SJSA1 (cell line): ENCODE measurements around the genes MEIG1 and PTER.

GRCh38 chr10:14600745-14601021 lies 174.0 kb downstream of the FAM107B start:
- RAMPAGE, long total RNA = no peak

DNA sequence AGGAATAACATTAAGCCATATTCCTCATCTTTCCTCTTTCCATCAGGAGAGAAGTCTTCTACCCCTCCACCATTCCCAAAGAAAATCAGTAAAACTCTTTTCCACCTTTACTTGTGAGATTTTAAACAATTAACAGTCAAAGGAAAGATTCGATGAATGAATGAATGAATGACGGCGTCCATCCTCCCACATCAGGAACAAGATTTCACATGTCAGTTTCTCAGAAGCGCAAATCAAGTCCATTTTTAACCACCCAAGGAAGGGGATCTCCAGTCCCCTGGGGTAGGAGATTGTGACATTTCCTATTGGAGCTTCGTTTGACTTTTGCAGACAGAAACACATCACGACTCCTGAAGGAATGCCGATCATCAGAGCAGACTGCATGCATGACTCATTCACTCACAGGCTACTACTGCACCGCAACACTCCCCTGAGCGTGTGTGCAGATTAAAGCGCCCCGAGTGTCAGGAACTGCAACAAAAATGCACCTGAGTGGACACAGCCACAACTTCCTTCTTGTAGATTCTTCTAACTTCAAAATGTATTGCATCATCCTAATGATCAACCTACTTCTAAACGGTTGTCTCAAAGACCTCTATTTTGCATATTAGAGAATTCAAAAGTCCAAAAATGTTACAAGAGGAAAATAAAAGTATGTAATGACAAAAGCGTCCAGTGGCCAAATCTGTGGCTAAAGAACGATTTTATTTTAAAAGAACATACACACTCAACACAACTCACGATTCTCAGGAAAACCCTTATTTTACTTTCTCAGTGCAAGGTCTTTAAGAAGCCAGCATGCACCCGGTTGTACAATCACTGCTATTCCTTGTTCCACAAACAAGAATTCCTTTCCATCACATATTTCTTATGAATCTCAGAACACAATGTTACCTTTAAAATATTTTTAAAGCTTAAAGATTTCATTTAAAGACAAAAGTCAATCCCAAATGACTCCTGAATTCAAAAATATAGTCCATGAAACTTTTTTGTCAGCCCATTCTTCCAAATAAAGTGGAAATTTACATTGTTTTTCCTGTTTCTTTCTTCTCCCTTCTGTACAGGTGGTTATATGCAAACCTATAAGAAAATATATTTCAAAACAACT lies 172.6 kb downstream of the FAM107B start:
- RAMPAGE, long total RNA = no peak

- RAMPAGE, long total RNA = no peak
Observed at GRCh38 chr10:14603266-14604026, 171.3 kb downstream of the FAM107B start.

GRCh38 chr10:14839323-14839915 lies 1.3 kb downstream of the HSPA14 start:
- RAMPAGE, long total RNA = no peak

DNA sequence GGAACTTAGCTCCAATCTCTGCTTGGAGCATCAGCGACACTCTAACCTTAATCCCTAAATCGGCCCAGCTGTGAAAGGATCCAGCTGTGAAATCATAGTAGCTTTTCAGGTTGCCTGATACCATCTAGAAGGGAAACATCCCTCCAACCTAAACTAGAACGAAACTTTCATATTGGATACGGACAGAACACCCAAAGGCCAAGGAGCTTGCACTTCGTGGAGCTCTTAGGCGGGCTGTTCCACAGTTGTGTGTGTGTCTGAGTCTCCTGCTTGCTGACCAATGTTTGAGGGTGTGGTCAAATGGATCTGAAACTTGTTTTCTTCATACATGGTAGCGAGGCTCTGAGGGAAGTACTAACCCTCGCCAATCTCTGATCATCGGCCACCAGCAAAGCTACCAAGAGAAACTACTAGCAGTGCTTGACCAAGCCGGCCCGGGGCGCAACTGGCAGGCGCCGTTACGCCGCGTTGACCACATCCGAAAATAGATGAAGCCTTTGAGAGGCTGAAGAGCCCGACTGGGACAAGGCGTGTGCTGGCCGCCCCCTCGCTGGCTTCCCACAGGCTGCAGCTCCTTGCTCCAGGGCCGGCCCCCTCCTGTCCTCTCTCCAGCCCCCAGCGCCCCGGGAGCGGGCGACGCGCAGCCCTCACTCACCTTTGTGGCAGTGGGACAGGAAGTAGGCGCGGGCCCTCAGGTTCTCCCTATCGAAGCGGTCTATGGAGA lies 487 bp downstream of the DCLRE1C start:
- RAMPAGE, long total RNA = no peak

- RAMPAGE, long total RNA = no peak
Observed at GRCh38 chr10:14958924-14959829, at the start of gene MEIG1. Gene MEIG1, plus strand, starts transcription at chr10:14959388.

- RAMPAGE, long total RNA = no peak
Observed at GRCh38 chr10:15369481-15370718, 1.2 kb downstream of the FAM171A1 start.

DNA sequence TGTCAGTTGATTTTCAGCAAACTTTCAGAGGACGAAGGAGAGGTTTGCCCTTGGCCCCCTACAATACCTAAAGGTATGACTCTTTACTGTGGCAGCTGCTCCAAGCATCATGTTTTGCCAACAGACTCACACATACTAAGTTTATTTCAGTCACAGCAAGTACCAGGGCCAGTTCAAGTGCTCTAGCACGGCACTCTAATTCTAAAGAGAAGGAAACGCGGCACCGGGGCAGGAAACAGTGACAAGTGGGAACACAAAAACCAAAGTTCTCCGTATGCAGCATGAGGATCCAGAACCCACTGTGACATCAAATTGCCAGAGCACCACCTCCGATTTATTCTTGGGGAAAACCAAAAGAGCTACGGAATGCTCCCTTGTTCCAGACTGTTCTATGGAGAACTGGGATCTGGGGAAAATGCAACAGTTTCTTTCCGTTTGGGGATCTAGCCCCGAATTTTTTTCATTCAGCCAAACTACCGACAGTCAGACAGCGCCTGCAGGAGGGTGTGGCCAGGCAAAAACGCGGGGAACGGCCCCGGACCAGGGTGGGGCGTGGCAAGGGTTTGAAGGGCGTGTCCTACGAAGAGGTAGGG lies 430 bp upstream of the PTER start:
- RAMPAGE, long total RNA = no peak

DNA sequence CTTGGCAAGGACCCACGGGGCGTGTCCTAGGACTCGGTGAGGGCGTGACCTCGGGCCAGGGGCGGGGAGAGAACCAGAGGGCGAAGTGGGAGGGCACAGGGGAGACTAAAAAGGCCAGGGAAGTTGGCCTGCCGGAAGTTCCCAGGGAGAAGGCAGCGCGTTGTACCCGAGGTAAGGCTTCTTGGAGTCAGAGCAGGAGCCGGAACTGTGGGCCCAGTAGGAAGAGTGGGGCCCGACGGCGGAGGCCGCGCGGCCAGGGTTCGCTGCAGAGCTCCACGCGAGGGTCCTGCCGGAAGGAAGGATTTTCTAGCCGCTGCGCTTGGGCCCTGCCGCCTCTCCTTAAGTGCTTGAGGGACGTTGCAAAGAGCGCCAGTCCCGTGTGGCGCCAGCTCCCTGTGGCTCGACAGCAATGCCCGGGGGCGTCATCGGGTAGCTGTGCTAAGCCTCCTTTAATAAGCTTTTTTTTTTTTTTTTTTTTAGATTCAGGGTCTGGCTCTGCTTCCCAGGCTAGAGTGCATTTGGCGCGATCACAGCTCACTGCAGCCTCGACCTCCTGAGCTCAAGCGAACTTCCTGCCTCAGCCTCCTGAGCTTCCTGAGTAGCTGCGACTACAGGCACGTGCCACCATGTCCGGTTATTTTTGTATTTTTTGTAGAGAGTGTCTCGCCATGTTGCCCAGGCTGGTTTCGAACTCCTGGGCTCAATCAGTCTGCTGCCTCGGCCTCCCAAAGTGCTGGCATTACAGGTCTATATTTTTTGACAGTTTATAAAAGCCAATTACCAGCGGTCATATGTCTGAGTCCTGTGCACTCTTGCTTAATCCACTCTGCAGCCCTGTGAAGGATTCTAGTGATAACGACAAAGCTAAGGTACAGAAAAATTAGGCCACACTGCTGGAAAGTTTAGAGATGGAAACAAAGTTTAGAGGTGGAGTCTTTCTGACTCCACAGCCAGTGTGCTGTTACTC lies at the start of gene PTER:
TSS of gene PTER (plus strand) at position 134 of the 967 bp plus-strand sequence.
- RAMPAGE, long total RNA = no peak

DNA sequence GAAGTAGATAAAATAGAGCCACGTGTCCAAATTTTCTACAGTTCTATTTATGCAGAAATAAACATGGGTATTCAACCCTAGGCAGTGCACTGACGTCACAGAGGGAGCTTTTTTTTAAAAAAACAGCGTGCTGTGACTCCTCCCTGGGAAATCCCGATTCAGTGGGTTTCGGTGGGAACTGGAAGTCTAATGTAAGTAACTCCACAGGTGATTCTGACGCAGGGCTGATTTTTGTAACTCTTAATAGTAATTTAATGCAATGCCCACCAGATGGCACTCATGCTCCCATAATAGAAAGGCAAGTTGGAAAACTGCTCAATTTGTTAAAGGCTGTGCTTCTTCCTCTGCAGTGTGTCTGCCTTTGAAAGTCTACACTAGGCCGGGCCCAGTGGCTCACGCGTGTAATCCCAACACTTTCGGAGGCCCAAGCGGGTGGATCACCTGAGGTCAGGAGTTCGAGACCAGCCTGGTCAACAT lies 10.9 kb upstream of the RSU1 start:
- RAMPAGE, long total RNA = no peak

GRCh38 chr10:17006603-17007239 lies 122.9 kb downstream of the CUBN start:
- RAMPAGE, long total RNA = no peak

DNA sequence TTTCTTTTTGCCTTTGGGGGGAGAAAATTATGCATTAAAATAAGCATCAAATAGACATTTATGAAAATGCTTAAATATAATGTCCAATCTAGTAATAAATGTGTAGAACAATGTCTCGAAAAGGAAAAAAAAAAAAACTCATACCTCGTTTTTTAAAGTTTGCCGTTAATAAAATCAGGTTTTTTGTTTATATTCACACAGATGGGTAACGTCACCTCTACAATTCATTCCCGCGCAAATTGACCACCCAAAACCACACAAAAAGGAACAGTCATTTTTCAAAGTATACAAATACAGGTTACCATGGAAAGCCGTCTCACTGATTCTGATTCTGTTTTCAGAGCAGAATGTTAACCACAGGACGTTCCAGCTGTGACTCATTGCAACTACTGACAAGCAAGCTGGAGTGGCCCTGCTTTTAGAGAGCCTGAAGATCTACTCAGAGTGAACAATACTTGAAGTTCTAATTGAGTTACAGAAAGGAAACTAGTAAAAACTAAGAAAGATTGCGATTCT lies 106.3 kb downstream of the CUBN start:
- RAMPAGE, long total RNA = no peak

- RAMPAGE, long total RNA = no peak
Observed at GRCh38 chr10:17171100-17171477, 30.4 kb downstream of the TRDMT1 start.

- RAMPAGE, long total RNA = no peak
Observed at GRCh38 chr10:17178938-17179599, 22.4 kb downstream of the TRDMT1 start.

DNA sequence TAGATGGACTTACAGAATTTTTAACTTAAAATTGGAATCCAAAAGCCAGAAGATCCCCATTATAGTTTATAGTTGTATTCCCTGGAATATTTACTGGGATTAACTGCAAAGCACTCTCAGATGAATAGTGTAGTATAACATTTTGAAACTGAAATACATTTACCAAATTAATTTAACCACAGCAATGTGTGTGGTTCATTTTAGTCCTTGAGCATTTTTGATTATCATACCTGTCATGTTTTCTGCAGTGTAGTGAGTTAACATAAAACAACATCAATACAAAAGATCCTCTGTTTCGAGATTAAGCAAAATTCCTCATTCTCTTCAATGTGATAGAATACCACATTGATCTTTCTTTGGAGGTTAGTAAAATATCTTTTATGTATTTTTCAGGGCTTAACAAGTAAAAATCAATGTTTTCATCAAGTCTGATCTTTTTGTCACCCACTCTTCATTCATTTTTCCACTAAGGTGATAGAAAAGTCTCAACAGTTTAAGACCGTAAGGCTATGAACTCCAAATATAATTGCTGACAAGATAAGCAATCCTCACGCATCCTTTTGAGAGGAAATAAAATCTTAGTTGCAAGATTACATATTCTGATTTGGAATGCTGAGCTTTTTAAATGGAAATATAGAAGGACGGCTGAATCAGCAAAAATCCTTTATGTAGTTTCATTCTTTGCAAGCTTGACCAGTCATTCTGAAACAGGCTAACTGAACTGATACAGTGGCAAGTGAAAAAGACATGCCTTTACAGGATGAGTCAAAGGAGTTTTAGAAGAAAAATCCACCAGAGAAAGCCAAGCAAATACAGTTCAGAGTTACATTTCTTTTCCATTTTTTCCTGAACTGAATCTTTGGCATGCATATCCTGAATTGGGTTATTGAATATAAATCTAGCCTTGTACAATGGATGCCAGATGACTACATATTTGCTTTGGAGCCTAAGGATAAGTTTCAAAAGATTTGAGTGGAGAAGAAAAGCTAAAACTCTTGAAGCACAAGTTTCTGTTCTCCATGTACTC lies 4.1 kb downstream of the VIM start:
- RAMPAGE, long total RNA = no peak

- RAMPAGE, long total RNA = no peak
Observed at GRCh38 chr10:17586845-17587259, 30.3 kb downstream of the HACD1 start.

- RAMPAGE, long total RNA = no peak
Observed at GRCh38 chr10:17713082-17713644, 38.8 kb upstream of the TMEM236 start.

GRCh38 chr10:17756723-17757542 lies 4.9 kb downstream of the TMEM236 start:
- RAMPAGE, long total RNA = no peak

DNA sequence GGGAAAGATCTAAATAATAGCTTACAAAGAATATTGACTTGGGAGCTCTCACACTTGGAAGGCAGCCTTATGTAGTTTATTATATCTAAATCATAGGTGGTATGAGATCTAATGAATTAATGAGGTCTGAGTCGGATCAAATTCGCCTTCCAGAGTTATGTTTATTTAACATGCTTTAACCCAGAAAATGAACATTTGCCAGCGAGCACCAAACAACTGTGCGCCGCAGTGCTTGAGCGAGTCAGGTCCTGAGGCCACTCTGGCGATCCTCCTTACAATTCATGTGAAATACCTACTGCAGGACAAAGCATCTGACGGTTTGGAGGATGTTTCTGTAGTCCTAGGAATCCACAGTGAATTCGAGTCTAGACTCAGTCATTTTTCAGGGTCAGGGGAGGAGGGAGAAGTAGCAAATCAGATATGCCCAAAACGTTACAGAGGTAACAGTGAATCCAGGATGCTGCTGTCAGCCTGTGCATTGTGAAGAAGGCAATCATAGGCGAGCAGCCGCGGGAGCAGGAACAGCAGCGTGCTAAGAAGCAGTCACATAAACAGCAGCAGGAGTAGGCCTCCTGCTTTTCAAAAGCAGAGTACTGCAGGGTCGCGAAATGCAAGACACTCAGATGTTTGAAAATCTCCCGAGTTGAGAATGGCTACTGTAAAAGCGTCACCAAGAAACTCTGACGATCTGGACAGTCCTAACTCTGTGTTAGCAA lies 120.2 kb downstream of the CACNB2 start:
- RAMPAGE, long total RNA = no peak

DNA sequence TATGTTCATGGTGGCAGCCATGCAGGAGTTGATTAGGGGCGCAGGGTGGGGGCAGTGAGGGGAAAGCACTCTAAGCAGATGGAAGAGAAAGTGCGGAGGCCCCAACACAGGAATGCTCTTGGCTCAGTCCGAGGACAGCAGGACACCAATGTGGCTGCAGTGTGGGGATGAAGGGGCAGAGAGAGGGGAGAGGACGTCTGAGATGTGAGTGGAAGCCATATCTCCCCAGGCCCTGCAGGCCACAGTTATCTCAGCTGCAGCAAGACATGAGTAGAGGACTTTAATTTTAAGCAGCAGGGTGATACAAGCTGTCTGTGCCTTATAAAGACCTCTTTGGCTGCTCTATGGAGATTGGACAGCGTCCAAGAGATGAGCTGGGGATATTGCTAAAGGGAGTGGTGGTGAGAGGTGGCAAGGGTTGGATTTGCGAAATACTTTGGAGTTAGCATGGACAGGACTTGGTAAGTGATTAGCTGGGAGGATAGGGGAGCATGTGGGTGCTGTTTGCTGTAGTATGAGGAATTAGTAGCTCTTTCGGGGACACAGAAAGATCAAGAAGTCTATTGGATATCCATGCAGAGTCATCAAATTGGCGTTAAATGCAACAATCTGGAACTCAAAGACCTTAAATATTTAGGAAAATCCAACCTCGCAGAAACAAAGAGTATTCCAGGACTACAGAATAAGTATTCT lies 191.8 kb downstream of the CACNB2 start:
- RAMPAGE, long total RNA = no peak